Measurements from ENCODE around the genes AQP7B and STARD7.

- PRO-cap, result no peak
Measured at GRCh38 chr2:89010374-89010738, 318.9 kb downstream of the RPIA start.

DNA sequence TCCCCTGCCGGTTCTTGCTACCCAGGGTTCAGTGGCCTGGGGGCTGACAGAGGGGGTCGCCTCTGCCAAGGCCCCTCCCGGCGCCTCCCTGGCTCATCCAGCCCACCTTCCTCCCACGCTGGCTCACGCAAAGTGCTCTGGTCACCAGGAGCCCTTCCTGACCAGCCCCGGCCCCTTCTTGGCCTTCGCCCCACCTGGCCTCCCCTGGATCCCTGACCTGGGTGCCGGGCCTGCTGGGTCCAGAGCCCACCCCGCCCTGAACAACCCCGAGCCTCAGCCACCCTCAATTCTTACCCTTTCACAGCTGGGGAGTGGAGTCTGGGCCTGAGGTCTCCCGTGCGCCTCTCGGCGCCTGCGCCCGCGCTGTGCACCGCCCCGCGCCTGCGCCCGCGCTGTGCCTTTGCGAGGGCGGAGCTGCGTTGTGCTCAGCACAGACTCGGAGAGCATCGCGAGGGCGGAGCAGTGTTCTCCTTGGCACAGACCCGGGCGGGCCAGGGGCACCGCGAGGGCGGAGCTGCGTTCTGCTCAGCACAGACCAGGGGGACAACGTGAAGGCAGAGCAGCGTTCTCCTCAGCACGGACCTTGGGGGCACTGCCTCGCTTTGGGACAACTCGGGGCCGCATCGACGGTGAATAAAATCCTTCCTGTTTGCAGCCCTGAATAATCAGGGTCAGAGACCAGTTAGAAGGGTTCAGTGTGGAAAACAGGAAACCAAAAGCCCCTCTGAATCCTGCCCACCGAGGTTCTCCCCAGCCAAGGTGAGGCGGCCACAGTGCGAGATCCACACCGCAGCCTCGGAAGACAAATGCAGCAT is 2927.3 kb upstream of the AQP7B start:
- PRO-cap, result no peak

DNA sequence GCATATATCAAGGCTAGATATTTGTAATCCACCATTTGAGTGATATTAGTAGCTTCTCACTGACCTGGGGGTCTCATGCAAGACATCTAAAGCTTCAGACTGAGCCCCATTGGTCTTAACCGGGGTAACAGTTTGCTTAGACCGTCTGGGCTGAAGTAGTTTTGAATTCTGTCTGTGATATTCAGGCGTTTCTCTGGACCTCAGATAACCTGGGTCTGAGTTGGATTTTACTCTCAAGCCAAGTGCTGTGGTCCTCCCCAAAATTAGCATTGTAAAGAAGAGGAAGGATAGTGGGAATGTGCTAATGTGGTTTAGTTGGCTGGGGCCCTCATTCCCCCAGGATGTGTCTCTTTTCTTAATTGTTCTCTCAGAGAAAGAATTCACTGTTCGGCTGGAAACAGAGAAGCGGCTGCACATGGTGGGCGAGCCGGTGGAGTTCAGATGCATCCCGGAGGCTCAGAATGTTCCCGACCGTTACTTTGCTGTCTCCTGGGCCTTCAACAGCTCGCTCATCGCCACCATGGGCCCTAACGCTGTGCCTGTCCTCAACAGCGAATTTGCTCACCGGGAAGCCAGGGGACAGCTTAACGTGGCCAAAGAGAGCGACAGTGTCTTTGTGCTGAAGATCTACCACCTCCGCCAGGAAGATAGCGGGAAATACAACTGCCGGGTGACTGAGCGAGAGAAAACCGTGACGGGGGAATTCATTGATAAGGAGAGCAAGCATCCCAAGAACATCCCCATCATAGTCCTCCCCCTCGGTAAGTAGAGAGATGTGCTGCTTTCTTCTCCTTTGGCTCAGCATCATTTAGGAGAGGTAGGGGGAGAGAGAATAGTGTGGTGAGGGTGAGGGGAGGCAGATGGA is 2842.4 kb upstream of the AQP7B start:
- PRO-cap, result no peak

- PRO-cap, result unidirectional peak, plus-strand start at chr2:91748920
Measured at GRCh38 chr2:91748537-91749369, 2838.4 kb upstream of the AQP7B start.

GRCh38 chr2:94586855-94587547 is at the start of gene AQP7B:
TSS of gene AQP7B (plus strand) at chr2:94587311.
- PRO-cap, result no peak

GRCh38 chr2:94947222-94947510 is 75.9 kb downstream of the TEKT4 start:
- PRO-cap, result no peak

DNA sequence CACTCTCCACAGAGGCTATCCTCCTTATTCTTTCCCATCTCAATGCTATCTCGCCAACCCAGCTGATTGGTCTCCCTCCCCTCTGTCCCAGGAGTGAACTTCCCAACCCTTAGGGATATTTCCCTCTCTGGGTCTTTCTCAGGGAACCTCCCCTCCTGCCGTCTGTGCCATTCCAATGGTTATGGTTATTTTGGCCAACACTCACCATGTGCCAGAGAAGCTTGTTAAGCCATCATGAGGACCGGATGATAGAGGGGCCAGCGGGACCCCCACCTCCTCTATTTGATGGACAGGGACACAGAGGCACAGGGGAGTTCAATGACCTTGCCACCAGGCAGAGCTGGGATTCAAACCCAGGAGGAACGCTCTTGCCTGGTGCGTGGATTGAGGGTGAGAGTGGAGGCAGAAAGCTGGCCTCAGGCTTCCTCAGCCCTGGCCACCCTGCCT is 40.0 kb upstream of the MAL start:
- PRO-cap, result no peak

- PRO-cap, result bidirectional peak, plus-strand start at chr2:95026939, minus-strand start at chr2:95026618
Measured at GRCh38 chr2:95026785-95027204, 1.3 kb downstream of the MAL start.

- PRO-cap, result no peak
Measured at GRCh38 chr2:95333686-95334493, 36.7 kb downstream of the KCNIP3 start.

GRCh38 chr2:96091543-96091831 is 24.9 kb downstream of the ADRA2B start:
- PRO-cap, result no peak

DNA sequence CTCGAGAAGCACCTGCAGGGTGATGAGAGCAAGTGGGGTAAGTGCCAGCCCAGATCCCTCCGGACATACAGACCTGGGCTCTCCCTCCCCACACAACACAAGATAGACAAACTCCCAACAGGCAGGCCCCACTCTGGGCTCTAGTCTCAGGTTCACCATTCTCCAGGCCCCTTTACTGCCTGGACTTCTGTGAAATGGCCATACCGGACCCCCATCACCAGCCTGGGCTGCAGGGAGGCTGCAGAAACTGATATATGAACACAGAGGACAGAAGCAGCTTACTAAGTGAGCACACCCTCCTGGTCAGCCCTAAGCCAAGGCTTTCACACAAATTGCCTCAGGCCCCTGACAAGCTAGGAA is 5.6 kb downstream of the ASTL start:
- PRO-cap, result unidirectional peak, plus-strand start at position 222 of the sequence

GRCh38 chr2:96143593-96144458 is 1.4 kb downstream of the DUSP2 start:
- PRO-cap, result no peak

DNA sequence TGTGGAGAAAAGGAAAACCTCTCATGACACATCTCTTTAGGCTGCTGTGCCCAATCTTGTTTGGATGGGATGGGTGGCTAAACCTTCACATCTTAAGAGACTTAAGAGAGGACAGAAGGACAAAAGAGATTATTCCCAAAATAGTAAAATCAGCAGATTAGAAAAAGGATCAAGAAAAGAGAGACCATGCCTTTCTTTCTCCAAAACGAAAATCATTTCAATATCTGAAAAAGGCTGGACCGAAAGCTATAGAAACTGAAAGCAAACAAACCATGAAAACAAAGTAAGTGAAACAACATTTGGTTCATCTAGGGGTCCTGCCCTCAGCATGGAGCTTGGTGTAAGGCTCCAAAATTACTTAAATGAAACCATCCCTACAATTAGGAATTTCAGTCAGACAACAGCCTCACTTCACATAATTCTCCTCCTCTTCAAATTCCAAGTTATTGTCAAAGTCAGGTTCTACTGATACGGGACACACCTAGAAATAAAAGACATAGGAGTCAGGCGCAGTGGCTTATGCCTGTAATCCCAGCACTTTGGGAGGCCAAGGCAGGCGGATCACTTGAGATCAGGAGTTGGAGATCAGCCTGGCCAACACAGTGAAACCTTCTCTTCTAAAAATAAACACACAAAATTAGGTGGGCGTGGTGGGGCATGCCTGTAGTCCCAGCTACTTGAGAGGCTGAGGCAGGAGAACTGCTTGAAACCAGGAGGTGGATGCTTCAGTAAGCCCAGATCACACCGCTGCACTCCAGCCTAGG is 5.3 kb downstream of the STARD7 start:
- PRO-cap, result no peak

DNA sequence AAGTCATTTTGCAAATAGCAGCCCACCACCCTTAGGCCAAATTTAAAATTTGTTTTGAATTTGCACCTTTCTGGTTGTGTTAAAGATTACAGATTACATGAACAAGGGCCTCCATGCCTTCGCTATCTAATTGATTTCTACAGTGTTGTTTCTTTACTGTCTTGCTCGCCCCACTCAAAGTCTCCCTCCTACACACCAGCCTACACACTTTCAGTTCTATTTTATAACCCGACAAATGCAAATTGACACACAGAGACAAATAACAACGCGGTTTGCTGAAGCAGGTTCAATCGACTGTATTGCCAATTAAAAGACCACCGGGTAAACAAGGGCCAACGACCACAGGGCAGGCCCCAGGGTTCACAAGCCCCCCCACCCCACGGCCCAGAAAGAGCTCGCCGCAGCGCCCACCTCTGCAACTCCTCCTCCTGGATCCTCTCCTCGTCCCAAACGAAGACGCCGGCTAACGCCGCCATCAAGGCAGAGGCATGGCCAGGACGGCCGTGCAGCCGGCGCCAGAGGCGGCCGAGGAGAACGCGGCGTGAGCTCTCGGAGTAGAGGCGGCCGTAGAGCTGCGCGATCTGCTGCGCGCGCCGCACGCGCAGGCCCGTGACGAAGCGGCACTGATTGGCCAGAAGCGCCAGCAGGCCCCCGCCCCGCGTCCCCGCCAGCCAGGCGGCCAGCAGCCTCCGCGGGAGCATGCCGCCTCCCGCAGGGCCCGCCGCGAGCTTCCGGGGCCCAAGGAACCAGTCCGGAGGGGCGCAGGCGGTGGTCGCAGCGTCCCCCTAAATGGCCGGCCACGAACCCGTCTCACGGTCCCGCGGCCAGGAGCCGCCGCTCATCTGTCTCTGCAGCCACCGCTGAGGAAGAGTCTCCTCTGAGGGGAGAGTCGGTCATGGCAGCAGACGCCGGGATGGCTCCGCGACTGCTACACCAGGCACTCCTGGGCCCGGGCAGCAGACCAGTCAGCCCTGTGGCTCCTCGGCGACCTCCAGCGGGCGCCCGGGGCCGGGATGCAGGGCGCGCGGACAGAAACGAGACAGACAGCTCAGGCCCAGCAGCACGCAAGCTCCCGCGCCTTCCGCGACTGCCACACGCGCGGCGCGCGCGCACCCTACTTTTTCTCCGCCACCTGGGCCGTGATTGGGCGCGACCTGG is at the start of gene STARD7:
Gene STARD7 (minus strand): TSS at position 1,094 of the 1,158 bp plus-strand sequence.
- PRO-cap, result bidirectional peak, plus-strand start at position 674 of the sequence, minus-strand start at position 583 of the sequence; bidirectional peak, plus-strand start outside the sequence, minus-strand start at position 1,094 of the sequence

- PRO-cap, result no peak
Measured at GRCh38 chr2:96251524-96252294, 14.1 kb downstream of the TMEM127 start.

GRCh38 chr2:96259557-96260175 is 6.1 kb downstream of the TMEM127 start:
- PRO-cap, result no peak

- PRO-cap, result no peak
Measured at GRCh38 chr2:96320917-96321120, 4.3 kb upstream of the ITPRIPL1 start.

DNA sequence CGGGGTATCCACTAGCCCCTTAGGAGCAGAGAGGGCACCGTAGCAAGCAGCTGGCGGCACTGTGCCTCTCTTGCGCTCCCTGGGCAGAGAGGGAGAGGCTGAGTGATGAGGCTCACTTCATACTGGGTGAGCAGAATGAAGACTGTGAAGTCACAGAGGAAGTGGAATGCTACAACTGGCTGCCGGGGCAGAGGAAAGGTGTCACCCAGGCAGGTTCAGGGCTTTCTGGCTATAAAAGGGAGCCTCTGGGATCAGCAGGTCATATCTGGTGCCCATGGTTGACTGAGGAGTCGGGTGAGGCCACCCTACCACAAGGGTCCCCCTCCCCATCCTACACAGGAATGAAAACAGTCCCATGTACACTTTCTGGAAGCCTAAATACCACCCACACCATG is 895 bp downstream of the ITPRIPL1 start:
- PRO-cap, result unidirectional peak, minus-strand start at position 63 of the sequence

DNA sequence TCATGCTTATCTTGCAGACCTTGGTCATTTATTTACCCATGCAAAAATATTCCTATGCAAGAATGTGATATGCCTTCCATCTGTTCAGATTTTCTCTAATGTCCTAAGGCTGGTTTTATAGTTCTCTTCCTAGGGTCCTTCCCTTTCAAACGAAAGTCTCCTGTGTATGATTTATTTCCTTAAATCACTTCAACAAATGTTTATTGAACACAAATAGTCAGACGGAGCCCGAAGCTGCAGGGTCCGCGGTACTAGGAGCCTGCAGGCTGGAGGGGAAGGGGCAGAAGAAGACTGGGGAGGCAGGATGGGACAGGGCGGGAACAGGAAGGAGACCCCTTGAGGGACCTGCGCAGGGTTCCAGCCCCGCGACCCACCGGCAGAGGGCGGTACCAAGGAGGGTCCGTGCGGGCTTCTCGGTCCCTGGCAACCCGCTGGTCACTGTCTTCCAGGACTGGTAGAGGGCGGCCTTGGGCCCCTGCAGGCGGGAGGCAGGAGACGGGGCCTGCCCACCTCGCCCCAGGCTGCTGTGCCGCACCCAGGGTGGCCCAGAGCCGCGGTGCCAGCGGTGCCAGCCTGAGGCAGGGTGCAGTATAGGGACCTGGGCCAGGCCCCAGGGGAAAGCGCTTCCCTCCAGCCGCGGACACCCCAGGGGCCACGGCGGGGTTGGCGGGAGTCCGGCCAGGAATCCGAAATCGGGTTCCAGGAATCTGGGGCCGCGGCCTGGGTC is 34.6 kb downstream of the NEURL3 start:
- PRO-cap, result no peak

DNA sequence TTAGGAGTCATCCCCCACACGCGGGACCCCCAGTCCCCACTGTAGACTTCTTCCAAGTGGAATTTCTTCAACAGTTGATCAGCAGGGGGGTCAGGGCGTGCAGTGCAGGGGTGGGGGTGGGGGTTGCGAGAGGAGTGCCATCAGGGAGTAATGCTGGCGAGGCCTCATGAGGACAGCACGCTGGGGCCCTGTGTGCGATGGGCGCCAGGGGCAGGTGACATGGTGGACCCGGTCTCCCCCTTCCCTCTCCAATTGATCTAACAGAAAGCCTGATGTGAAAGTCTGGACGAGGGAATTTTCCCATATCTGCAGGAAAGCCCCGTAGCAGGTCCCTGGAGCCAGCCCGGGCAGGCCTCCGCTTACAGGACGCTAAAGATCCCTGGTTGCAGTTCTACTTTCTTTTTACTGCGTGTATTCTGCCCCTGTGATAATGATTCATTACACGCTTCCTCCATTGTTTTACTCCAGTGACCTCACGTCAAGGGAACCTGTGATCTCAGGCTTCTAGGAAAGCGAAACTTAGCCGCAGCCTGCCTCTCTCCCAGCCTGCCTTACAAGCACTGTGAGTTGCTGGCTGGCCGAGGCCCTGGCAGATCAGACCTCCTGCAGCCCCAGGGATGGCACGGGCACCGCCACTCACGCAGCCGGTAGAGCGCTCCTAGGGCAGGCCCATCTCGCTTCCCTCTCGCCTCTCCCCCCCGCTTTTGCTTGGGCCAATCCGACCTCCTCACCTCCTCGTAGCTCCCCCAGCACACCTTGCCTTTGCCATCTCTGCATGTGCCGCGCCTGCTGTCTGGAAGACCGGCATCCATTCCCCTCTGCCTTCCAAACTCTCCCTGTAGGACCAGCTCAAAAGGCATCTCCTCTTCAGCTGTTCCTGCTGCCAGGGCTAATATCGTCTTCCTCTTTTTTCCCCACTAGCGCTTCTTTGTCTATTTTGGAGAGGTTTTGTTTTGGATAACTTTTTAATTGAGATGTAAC is 19.2 kb downstream of the NEURL3 start:
- PRO-cap, result bidirectional peak, plus-strand start at position 563 of the sequence, minus-strand start at position 377 of the sequence

All from right common carotid artery plus branches (tissue), 1 donor.